Frontal cortex (tissue), 2 donors: ENCODE results near the genes EMP1, GUCY2C and EPS8.

DNA sequence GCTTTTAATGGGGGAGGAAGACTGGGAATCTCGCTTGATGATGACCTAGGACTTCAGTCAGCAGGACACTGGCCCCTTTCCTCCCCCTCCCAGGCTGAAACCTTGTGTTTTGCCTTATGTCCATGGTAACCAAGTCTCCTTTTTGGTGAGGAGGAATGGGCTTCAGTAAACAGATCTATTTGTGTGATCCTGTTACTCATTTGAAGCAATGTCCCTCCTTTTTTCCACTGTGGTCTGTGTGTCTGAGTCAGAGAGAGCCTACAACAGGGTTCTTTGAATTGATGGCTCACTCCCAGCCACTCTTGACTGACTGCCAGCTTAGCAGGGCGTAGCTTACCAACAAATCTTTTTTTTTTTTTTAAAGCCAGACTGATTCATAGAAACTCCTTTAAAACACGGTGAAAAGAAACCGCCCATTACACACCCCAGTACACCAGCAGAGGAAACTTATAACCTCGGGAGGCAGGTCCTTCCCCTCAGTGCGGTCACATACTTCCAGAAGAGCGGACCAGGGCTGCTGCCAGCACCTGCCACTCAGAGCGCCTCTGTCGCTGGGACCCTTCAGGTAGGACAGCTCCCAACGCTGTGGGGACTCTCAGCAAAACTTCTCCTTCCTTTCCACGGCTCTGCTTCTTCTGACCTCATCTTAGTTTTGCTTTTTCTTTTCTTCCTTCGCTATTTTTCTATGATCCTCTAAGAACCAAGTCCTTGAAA is at the start of gene EMP1:
Gene EMP1 (plus strand): TSS at position 419 of the 714 bp plus-strand sequence.
- RAMPAGE, long total RNA, result no peak

GRCh38 chr12:13980128-13981107 is 984 bp downstream of the GRIN2B start:
- RAMPAGE, long total RNA, result no peak

DNA sequence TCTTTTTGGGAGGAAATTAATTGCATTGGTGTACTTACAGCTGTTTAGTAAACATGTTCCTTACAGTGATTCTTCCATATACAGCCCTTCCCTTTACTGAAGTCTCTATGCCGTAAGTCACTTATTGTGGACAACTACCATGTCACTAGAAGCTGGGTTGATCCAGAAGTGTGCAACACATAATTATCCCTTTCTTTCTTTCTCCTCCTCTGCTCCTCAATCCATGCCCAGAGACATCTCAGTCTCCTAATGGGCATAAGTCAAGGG is 20.0 kb upstream of the GRIN2B start:
- RAMPAGE, long total RNA, result no peak

GRCh38 chr12:14258363-14259162 is 106.9 kb upstream of the ATF7IP start:
- RAMPAGE, long total RNA, result no peak

DNA sequence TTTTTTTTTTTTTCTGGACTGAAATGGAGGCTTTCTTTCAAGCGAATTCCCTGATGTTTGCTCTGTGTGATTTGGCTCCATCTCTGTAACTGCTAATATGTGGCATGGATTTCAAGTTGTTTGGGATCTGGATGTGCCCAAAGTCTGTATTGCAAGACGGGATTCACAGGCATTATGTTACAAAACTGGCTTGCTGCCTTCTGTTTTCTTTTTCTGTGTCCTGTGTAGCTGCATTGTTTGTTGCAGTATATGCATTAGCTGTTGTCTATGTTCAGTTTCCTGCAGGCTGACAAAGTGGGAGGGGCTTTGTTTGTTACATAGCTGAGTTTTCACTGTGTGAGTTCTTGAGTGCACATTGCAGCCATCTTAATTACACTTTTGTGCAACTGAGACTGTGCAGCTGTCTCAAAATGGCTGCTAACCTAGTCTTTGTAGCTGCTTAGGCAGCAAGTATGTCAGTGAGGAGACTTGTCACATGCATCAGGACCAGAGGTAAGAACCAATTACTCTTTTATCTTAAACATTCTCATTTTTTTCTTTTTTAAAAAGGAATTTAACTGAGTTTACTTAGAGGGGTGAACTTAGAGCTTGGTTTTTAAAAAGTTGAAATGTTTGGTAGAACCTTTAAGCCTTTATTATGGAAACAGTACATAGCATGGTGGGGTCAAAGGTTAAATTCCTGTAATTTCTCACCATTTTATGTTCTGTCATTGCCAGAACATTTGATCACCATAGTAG is 19.6 kb downstream of the ATF7IP start:
- RAMPAGE, long total RNA, result no peak

DNA sequence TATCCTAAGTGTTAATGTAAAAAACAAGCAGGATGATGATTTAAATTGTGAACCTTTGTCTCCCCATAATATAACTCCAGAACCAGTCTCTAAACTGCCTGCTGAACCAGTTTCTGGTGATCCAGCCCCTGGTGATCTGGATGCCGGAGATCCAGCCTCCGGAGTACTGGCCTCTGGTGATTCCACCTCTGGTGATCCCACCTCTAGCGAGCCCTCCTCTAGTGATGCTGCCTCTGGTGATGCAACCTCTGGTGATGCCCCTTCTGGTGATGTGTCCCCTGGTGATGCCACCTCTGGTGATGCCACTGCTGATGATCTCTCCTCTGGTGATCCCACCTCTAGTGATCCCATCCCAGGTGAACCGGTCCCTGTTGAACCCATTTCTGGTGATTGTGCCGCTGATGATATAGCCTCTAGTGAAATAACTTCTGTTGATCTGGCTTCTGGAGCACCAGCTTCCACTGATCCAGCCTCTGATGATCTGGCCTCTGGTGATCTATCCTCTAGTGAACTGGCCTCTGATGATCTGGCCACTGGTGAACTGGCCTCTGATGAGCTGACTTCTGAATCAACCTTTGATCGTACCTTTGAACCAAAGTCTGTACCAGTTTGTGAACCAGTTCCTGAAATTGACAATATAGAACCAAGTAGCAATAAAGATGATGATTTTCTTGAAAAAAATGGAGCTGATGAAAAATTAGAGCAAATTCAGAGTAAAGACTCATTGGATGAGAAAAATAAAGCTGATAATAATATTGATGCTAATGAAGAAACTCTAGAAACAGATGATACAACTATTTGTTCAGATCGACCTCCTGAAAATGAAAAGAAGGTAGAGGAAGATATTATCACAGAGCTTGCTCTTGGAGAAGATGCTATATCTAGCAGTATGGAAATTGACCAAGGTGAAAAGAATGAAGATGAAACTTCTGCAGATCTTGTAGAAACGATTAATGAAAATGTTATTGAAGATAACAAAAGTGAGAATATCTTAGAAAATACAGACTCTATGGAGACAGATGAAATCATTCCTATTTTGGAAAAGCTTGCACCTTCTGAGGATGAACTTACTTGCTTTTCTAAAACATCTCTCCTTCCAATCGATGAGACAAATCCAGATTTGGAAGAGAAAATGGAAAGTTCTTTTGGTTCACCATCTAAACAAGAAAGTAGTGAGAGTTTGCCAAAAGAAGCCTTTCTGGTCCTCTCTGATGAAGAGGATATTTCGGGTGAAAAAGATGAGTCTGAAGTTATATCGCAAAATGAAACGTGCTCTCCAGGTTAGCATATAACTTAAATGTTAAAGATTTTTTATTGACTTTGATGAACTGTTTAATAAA is 59.2 kb downstream of the ATF7IP start:
- RAMPAGE, long total RNA, result no peak

- RAMPAGE, long total RNA, result no peak
Measured at GRCh38 chr12:14695751-14696853, at the start of gene GUCY2C. Gene GUCY2C, minus strand, starts transcription at chr12:14696599.

DNA sequence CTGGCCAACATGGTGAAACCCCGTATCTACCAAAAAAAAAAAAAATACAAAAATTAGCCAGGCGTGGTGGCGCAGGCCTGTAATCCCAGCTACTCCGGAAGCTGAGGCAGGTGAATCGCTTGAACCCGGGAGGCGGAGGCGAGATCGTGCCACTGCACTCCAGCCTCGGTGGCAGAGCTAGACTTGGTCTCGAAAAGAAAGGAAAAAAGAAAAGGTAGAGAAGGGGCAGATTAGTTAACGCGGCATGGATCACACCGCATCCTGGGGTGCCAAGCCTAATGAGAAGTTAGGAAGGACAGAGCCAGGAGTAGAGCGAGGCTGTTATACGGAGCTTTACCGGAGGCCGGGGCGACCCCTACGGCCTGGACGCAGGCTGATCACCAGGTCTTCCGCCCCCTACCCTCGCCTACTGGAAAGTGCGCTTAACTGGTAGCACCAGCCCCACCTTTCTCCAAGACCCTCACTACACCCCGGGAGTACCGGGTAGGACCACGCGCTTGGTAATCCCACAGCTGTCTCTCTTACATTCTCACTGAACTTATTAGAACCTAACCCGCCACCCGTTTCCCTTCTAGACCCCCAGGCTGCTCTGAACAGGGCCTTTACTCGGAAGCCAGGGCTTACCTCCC is 1.5 kb downstream of the H4C16 start:
- RAMPAGE, long total RNA, result no peak

- RAMPAGE, long total RNA, result no peak
Measured at GRCh38 chr12:14793457-14794140, 9.7 kb downstream of the WBP11 start.

GRCh38 chr12:14881407-14881735 is 4.3 kb downstream of the MGP start:
- RAMPAGE, long total RNA, result no peak

DNA sequence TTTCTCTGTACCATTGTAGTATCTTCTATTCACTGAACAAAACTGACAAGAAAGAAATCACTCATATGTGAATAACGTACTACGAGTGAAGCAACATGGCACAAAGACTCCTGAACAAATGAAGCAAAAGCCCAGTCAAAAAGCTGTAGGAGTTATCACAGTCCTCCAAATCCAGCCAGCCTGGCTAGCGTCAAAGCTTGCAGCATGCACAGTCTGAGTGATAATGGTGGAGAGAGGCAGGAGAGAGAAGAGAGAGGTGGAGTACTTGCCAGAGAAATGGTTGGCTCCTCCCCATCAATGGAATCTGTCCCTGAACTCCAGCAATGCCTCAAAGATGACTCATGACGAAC is 10.5 kb downstream of the ARHGDIB start:
- RAMPAGE, long total RNA, result no peak

- RAMPAGE, long total RNA, result no peak
Measured at GRCh38 chr12:14968526-14968813, 4.4 kb upstream of the PDE6H start.

GRCh38 chr12:15158097-15158767 is 63.0 kb downstream of the RERG start:
- RAMPAGE, long total RNA, result no peak

- RAMPAGE, long total RNA, result no peak
Measured at GRCh38 chr12:15688154-15688932, 100.8 kb downstream of the EPS8 start.

GRCh38 chr12:15689703-15690394 is 99.3 kb downstream of the EPS8 start:
- RAMPAGE, long total RNA, result no peak

DNA sequence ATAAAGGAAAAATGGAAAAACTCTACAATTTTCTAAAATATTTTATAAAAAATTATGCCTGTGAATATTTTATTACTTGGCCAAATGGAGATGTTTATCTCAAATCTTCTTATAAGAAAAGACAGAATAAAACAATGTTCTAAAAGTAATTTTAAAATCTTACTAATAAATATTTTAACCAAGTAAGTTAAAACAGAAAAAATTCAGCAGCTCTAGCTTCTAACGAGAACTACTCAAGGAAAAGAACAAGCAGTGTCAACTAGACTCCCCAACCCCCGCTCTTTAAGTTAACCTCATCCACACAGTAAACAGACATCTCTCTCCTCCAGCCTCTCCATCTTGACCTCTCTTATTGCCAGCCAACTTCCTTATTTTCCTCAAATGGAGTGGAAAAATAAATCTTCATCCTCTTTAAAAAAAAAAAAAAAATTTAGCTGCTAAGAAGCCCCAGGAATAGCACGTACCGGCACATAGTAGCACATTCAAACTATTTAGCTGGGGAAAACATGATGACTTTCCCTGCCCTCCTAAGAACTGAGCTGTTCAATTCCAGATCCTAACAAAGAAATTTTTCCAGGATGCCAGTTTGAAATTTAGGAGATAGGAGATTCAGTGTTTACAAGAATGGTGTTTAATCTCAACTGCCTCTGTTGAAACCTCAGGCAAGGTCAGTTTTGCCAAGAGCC is 90.9 kb downstream of the EPS8 start:
- RAMPAGE, long total RNA, result no peak

DNA sequence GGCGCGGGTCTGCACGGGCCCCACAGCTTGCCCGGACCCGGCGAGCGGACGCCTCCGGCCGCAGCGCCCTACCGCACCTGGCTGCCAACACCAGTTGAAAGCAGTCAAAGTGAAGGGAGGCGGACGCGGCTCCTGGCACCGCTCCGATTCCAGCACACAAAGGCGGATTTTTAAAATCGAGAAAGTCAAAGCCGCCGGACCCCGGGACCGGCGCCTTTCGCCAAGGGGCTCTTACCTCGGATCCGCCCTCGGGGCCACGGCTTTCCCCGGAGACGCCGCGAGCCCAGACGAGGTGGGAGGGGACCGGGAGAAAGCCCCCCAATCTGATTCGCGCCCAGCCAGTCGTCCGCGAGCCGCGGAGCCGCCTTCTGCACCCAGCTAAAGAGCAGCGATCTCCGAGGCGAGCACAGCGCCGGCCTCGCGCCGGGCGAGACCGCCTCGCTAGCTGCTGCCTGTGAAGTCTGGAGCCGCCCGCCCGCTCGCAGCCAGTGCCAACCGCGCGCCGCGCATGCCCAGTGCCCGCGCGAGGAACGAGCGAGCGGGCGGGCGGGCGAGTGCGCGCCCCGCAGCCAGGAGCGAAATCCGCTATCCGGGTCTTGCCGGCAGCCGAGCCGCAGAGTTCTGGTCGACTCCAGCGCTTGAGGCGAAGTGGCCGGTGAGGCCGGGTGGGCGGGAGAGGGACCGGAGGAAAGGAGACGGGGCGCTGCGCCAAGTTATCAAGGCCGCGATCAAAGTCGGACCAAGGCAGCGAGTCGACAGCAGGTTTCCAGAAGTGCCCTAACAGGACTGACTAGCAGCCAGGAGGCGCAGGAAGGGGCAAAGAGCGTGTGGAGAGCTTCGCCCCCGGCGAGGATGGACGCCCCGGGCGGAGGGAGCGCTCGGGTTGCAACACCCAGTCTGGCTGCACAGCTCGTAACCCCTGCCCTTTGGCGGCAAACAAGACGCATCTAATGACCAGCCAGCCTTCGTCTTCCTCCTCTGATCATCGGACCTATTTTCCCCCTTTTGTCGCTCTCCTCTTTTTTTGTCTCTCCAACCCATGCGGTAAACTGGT is at the start of gene EPS8:
Gene EPS8 (minus strand): TSS at position 463 of the 1,054 bp plus-strand sequence.
- RAMPAGE, long total RNA, result start-site peak on the minus strand centred at position 400 of the sequence, 168 bp wide, 4,419 and 425 reads in 2 replicates

- RAMPAGE, long total RNA, result no peak
Measured at GRCh38 chr12:15904835-15905237, 6.3 kb upstream of the DERA start.

- RAMPAGE, long total RNA, result no peak
Measured at GRCh38 chr12:15912030-15912522, 944 bp downstream of the DERA start.

DNA sequence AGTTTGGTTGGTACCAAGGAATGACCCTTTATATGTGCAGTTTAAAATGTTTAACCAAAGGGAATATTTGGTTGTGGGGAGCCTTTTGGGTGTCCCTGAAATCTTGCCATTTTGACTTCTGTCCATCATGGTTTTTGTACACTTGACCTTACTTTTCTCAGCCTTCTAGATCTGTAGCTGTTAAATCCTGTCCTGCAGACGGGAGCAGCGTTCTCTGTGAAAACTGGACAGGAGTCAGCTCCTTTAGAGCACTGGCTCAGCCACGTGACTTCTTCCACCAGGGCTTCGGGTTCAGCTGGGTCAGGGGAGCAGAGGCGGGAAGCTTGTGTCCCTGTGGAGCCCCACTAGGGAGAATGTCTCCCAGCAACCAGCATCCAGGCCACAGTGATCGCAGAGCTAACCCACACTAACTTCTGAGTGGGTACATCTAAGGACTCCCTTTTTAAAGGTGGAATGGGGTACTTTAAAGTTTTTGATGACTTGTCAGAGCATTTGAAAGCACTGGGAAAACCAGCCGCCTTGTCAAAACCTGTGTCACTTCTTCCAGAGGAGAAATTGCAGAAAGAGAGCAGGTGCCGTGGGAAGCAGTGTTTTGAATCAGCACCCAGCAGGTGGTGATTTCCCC is 17.7 kb downstream of the DERA start:
- RAMPAGE, long total RNA, result no peak